Pericardium fibroblast (primary cell): Measurements from ENCODE around the genes CRMP1 and S100P.

- RAMPAGE, long total RNA, result no peak
Measured at GRCh38 chr4:5844726-5845074, 48.2 kb downstream of the CRMP1 start.

GRCh38 chr4:5887079-5888006 lies 5.5 kb downstream of the CRMP1 start:
- RAMPAGE, long total RNA, result no peak

DNA sequence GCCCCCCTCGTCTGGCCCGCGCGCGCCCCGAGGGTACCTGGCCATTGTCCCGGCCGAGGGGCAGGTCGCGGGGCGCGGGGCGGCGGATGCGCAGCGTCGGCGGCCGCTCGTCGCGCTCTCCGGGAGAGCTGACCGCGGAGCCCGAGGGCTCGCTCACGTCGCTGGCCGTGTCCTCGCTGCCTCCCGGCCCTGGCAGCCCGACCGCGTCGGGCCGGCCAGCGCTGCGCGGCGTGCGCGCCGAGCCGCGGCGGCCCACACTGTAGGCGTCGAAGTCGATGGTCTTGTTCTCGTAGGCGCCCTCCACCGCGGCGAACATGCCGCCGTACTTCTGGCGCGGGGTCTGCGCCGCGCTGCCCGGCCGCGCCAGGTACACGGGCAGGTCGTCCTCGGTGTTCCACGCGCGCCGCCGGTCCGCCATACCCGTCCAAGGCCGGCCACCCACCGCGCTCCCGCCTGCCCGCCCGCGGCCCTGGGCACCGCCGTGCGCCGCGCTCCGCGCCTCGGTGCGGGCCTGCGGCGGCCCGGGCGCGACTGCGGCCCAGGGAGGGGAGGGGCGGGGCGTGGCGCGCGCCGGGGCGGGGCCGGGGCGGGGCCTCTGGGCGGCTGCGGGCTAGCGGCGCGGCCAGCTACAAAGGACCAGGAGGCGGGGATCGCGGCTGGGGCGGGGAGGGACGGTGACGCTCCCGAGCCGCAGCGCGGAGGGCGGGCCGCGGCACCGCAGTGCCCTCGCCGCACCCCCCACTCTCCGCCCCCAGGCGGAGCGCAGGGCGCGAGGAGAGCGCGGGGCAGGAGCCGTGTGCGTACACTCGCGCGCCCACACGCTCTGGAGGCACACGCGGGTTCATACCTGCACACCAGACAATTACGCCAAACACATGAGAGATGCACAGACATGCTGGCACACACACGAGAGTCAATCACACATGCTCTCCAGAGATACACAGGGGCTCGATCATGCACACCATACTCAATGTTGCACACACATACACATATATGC lies at the start of gene CRMP1:
Gene CRMP1, minus strand, starts transcription at position 535 of the 997 bp plus-strand sequence.
- RAMPAGE, long total RNA, result no peak

- RAMPAGE, long total RNA, result no peak
Measured at GRCh38 chr4:6267500-6268023, 2.1 kb upstream of the WFS1 start.

DNA sequence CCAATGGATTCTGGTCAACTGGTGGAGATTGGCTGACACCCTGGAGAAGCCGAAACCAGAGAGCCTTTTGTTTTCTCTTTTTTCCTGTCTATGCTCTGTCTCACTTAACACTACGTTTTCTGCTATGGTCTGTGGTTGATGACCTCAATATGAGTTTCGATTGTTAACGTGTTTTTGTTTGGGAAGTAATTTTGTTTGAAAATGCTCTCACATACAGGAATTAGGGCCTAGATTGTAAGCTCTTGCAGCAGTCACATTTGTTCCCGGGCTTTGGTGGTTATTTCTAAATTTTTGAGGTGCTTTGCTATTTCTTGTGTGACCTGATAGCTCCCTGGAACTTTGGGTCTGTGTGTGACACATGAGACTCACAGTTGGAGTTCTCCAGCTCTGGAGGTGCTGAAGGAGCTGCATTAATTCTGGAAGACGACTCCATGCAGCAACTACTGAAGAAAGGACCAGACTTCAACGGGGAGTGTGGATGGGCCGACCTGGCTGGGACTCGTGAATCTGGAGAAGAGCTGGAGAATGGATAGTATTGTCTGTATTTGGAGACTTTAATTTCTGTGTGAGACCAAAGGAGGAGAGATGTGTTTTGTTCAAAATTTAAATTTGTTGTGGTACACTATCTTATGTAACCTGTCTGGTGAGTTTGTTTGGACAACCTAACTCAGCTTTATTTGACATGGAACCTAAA lies 1.4 kb downstream of the MRFAP1 start:
- RAMPAGE, long total RNA, result no peak

GRCh38 chr4:6693184-6694342 lies at the start of gene S100P:
S100P (plus strand) TSS chr4:6693878.
- RAMPAGE, long total RNA, result no peak

DNA sequence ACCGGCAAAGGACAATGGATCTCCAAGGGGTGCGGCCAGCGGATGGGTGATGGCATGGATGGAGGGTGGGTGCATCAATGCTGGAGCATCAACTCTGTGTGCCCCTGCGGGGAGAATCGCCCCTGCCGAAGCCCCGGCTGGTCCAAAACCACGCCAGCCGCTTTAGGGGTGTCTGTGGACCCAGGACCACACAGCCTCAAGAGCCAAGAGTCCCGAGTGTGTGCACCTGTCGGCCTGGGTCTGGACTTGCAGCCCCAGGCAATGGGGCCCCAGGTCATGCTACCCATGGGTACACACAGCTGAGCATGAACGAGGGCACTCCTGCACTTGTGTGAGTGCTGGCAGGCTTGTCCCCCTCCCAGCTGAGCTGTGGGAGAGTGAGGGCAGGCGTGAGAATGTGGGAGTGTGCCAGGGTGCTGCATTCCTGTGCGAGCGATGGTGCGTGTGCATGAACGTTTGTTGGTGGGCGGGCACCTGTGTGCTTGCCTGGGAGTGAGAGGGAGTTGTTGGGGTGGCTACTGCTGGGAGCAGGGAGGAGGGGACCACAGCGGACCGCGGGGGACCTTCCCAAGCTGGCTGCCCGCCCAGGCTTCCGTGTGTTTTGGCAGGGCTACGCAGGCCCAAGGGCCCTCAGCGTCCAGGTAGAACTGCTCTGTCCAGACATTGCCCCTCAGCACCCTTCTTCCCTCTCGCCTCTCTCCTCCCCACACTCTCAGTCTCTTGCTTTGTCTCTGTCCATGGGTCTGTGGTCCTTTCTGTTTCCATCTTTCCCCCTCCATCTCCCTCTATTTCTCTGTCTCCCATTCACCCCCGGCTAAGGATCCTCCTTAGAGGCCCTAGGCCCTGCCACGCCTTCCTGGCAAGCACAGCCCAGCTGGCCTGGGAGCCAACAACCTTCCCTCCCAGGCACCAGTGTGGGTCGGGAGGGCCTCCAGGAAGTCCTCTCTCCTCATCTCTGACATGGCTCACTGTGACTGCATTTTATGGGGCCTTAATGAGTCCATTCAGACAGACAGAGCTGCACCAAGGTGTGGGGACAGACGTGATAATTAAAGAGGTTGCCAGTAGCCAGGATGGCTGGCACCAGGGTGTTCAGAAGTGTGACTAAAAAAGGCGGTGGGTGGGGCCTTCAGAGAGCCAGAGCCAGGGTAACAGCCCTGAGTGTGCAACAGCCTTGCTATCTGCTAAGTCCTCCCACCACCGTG lies 31.0 kb downstream of the BLOC1S4 start:
- RAMPAGE, long total RNA, result no peak

DNA sequence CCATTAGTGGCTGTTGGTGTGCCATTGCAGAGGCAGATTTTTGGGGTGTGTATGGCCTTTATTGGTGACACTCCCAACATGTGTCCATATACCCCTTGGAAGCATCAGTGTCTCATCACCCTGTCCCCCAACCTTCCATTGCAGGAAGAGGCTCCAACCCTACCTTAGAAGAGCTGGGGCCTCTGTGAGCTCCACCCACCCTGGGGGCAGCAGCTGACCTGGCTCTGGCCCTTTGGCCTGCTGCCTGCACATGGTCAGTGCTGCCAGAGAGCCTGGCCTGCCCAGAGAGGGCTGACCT lies 27.5 kb upstream of the KIAA0232 start:
- RAMPAGE, long total RNA, result no peak

DNA sequence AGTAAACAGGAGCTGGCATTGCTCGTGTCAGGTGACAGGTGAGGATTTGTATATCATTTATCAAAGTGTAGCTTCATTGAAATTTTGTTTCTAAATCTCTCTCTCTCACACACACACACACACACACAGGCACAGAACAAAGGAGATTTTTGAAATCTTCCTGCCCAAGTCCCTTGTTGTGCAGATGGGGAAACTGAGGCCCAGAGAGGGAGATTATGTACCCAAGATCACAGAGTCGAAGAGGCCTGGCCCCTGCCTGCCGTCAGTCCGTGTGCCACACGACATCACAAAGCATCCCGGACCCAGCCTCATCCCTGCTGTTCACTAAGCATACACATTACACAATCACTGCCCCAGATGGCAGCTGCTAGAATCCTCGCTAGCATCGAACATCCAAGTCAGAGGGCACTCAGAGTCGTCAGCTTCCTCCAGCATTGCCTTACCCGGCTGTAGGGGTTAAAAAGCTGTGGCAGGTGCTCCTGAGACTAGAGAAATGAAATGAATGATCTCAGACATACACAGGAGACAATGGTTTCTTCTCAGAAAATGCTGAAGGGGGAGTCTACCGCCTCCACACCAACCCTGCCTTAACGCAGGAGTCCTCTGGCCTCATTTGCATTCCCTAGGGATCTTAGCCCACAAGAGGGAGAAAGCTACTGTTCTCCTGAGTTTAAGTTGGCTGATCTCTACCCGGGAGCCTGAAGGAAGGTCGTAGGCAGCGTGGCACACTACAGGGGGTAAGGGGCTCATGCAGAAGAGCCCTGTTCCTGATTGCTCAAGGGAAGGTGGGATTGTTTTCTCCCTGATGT lies 2.9 kb upstream of the KIAA0232 start:
- RAMPAGE, long total RNA, result no peak

DNA sequence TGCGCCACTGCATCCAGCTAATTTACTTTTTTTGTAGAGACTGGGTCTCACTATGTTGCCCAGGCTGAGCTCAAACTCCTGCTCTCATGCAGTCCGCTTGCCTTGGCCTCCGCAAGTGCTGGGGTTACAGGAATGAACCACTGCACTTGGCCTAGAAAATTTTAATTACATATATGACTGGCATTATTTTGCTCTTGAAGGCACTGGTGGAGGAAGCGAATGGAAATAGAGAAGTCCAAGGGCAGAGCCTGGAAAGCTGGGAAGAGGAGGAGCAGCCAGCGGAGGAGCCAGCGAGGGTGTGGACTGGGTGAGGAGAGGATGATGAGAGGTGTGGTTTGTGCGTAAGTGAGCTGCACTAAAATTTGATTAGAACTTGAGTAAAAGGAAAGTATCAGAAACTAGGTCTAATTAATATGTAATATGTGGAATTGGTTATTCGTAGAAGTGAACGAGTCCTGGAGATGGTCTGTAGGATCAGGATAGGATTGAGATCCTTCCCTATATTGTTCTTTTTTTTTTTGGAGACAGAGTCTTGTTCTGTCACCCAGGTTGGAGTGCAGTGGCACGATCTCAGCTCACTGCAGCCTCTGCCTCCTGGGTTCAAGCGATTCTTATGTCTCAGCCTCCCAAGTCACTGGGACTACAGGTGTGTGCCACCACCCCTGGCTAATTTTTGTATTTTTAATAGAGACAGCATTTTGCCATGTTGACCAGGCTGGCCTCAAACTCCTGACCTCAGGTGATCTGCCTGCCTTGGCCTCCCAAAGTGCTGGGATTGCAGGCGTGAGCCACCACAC lies 13.4 kb downstream of the KIAA0232 start:
- RAMPAGE, long total RNA, result no peak

DNA sequence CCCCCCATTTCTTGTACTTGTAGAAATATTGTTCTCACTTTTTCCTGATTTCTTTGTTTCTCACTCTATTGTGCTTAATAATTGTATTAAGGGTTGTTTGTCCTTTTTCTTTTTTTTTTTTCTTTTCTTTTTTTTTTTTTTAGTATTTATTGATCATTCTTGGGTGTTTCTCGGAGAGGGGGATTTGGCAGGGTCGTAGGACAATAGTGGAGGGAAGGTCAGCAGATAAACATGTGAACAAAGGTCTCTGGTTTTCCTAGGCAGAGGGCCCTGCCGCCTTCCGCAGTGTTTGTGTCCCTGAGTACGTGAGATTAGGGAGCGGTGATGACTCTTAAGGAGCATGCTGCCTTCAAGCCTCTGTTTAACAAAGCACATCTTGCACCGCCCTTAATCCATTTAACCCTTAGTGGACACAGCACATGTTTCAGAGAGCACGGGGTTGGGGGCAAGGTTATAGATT lies 53.9 kb downstream of the KIAA0232 start:
- RAMPAGE, long total RNA, result no peak

- RAMPAGE, long total RNA, result no peak
Measured at GRCh38 chr4:6841921-6842360, 59.4 kb downstream of the KIAA0232 start.

DNA sequence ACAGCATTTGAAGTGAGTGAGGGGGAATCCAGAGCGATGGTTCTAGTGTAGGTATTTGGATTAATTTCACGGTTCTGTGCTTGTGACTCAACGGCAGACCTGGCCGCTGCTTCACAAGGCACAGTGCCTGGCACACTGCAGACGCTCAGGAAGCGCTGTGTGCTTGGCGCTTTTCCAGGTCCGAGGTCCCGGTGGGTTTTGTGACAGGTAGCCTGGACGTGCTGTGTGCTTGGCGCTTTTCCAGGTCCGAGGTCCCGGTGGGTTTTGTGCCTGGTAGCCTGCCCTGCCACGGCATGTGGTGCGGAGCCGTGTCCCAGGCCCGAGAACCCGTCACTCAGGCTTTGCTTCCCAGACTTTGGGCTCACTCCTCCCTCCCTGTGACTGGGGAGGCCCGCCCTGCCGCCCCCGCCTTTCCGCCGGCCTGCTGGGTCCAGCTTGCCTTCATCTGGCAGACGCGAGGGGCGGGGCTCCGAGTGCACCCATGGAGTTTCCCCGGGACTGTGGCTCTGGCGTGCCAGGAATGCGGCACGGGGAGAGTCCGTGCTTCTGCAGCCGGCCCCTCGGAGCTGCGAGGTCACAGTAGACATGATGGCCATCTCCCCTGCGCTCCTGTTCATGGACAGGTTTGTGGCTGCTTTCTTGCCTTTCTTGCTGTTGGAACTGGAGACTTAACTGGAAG lies 44.2 kb downstream of the TBC1D14 start:
- RAMPAGE, long total RNA, result no peak

- RAMPAGE, long total RNA, result no peak
Measured at GRCh38 chr4:6956953-6957650, 47.5 kb downstream of the TBC1D14 start.

DNA sequence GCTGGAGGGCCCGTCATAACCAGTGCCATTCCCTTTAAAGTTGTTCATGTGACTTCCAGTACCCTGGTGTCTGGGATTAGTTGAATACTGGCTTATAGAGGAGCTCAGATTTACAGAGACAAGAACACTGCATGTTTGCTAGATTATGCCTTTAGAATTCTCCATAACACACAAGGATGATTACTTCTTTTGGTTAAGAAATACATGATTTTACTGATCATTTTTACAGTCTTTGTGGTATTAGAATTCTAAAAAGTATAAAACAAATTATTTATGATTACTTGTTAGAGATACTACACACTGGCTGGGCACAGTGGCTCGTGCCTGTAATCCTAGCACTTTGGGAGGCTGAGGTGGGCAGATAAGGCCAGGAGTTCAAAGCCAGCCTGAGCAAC lies 37.0 kb downstream of the CCDC96 start:
- RAMPAGE, long total RNA, result no peak

DNA sequence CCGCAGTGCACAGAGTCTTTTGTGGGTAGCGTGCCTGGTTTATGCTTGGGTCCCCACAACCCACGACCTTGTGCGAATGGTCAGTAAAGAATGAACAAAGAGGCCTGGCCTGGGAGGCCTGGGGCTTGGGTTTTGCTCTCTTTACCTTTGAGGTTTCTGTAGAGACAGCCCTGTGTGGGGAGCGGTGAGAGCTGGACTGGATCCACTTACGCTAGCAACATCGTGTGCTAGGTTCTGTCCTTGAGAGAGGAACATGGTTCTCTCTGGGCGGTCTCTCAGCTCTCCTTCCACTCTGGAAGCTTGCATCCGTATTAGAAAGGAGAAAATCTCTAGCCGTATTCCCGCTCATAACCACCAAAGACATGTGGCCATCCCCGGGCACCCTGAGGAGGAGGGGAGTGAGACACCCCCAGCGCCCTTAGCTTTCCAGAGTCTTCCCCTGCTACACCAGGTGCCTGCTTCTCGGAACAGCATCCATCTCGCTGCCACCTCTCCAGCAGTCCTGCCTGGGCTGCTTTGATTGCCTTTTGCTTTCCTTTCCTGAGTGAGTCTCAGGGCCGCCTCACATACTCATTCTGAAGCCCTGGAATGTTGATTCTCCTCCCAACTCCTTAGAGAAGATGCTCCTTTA lies 1.3 kb downstream of the TADA2B start:
- RAMPAGE, long total RNA, result no peak

DNA sequence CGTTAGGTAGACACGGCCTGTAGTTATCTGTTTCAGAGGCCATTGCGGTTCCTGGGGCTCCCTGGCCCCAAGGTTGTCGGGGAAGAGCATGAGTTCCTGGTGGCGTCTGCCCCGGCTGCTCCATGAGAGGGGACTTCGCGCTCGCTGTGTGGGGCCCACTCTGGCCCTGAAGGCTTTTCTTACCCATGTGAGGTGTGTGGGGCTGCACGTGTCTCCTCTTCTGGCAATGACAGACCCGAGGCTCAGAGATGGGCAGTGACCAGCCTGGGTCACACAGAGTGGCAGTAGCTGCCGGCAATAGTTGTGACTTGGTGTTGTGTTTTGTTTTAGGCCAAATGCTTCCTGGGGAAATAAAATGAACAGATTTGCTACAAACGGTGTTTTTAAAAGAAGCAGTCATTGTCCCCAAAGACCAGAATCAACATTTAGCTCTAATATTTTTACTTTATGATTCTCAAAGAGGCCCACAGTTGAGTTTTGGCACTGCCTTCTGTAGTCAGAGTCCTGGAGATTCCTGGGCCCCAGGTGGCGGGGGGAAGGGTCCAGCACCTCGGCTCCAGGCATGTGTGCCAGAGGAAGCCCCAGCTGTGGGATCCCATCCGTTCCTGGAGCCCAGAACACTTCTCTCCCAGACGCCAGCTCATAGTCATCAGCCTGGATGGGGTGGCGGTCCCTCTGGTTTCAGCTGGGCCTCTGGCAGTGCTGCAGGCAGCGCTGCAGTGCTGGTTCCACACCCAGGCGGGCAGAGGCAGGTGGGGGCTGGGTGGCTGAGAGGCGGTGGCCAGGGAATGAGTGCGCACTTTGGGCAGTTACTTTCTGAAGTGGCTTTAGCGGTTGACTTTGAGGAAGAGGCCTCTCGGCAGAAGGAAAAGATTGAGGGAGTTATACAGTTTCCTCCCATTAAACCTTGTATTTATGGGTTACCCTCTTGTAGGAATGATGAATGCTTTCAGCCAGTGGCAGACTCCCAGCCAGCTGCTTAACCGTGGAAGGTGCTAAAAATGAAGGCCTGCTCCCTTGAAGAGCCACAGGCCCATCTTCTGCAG lies 9.5 kb downstream of the TADA2B start:
- RAMPAGE, long total RNA, result no peak

DNA sequence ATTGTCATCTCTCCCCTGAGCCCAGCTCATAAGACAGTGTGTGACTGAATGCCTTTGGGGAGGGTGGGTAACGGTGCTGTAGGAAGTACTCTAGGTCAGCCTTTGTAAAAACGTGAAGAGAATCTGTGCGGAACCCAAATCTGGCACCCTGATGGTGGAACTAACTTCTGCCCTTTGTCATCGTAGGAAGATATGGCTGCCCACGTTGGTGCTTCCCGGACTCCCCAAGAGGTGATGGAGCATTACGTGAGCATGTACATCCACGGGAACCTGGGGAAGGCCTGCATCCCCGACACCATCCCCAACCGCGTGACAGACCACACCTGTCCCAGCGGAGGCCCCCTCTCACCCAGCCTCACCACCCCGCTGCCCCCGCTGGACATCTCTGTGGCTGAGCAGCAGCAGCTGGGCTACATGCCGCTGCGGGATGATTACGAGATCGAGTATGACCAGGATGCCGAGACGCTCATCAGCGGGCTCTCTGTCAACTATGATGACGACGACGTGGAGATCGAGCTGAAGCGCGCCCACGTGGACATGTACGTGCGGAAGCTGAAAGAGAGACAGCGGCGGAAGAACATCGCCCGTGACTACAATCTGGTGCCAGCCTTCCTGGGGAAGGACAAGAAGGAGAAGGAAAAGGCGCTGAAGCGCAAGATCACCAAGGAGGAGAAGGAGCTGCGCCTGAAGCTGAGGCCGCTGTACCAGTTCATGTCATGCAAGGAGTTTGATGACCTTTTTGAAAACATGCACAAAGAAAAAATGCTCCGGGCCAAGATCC lies 10.9 kb downstream of the TADA2B start:
- RAMPAGE, long total RNA, result no peak

DNA sequence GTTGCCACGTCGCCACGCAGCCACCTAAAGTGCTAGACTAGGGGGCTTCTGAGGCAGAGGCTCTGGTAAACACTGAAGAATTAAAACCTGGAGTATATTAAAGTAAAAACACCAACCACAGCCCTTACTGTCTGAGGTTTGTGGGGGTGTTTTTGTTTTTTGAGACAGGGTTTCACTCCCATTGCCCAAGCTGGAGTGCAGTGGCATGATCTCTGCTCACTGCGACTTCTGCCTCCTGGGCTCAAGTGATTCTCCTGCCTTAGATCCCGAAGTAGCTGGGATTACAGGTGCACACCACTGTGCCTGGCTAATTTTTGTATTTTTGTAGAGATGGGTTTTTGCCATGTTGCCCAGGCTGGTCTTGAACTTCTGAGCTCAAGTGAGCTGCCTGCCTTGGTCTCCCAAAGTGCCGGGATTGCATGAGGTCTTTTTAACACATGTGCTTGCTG lies 59.9 kb upstream of the SORCS2 start:
- RAMPAGE, long total RNA, result no peak

DNA sequence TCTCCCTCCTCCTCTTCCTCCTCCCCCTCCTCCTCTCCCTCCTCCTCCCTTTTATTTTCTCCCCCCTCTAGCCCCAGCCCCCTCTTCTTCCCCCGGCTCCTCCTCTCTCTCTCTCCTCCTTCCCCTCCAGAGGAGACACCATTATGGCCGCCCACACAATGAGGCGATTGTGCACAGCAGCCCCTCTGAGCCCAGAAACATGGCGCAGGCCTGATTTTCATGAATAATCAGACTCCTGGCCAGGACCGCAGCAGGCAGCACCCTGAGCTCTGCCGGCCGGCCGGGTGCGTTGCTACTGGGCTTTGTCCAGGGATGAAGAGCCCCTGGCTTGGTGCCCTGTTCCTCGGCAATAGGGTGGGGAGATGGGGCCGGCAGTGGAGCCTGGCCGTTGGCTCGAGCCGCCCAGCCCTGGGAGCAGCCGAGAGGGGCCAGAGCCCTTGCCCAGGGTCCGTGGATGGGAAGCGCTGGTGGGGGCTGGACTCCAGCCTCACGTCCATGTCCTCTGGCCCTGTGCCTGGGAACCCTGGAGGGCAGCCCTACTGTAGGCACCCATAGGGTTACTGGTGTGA lies 102.9 kb downstream of the SORCS2 start:
- RAMPAGE, long total RNA, result no peak